Epithelial cell of alveolus of lung (primary cell): ENCODE data around the gene ZNF354B.

- RAMPAGE, long total RNA = no peak
- RRBS = no CpG with 5 or more reads among the region's 14 CpGs
These were observed 45.7 kb downstream of the COL23A1 start for GRCh38 chr5:178544472-178544999.

- RAMPAGE, long total RNA = no peak
- RRBS = 2% methylated on average over 22 of the region's 115 CpGs
These were observed at the start of gene ZNF354B for GRCh38 chr5:178859573-178860799. ZNF354B (plus strand) TSS chr5:178859953.

GRCh38 chr5:178995047-178995309 is 142 bp downstream of the GRM6 start:
- RAMPAGE, long total RNA = no peak
- RRBS = 2% methylated on average over 13 of the region's 23 CpGs

DNA sequence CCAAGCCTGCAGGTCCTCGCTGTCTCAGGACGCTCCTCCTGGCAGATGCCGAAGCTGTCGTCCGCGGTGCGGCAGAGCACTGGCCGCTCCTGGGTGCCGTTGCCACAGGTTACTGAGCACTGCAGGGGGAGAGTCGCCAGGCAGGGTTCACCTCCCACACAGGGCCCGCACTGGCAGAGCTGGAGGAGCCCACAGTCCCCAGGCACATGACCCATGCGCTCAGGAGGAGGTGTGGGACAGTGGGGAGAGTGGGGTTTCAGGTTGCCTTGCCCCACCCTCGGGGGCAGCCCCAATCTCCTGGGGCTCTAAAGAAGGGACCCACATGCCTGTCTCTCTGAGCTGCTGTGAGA is 62.5 kb downstream of the ZNF354C start:
- RAMPAGE, long total RNA = no peak
- RRBS = no CpG with 5 or more reads among the region's 13 CpGs

DNA sequence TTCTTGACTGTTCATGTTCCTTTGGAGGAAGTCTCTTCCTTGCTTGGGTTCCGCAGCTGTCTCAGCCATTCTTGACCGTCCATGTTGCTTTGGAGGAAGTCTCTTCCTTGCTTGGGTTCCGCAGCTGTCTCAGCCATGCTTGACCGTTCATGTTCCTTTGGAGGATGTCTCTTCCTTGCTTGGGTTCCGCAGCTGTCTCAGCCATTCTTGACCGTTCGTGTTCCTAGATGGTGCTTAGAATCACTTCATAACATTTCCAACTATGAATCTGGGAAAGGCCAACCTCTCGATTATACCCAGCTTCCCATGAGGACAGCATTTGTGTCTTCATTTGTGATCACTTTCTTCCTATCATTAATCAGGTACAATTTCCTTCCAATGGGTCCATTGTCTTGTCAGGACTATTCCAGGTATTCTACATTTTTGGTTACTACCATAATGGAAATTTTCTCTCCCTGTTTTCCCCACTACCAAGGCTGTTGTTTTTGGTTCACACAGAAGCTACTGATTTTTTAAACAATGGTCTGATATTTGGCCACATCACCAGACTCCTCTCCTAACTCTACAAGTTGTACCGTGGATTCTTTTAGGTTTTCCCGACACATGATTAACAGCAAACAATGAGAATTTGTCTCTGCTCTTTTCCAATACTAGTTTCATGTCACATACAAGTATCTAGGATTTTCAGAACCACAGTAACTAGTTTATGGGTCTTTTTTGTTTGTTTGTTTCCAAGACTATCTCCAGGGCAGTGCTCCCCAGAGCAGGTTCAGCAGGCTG is 115.1 kb downstream of the ZNF354C start:
- RAMPAGE, long total RNA = no peak
- RRBS = no CpG with 5 or more reads among the region's 10 CpGs

GRCh38 chr5:179314746-179315419 is 30.4 kb downstream of the ADAMTS2 start:
- RAMPAGE, long total RNA = no peak
- RRBS = no CpG with 5 or more reads among the region's 10 CpGs

- RAMPAGE, long total RNA = no peak
- RRBS = no CpG with 5 or more reads among the region's 8 CpGs
These were observed 22.1 kb downstream of the RUFY1 start for GRCh38 chr5:179572442-179572865.

GRCh38 chr5:179610187-179611294 is 12.9 kb downstream of the HNRNPH1 start:
- RAMPAGE, long total RNA = no peak
- RRBS = no CpG with 5 or more reads among the region's 22 CpGs

DNA sequence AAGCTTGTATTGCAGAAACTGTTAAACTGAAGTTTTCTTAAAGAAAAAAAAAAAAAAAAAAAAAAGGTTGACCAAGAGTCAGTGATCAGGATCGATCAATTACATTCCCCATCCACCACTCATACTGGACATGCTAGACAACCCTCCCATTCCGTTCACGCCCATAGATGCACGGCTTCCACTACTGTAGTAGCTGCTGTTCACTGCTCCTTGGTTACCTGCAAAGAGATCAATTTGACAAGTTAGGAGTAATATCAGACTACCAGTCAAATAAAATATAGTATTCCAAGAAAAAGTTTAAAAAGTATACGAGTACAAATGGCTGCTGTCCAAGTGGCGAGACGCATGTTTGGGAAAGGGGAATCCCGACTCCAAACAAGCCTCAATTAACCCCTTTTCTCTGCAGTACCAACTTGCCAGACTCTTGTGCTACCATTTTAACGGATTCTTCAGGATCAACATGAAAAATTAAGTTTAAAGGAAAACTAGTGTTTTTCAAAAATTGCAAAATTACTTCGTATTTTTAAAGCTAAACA is 8.7 kb downstream of the HNRNPH1 start:
- RAMPAGE, long total RNA = no peak
- RRBS = no CpG with 5 or more reads among the region's 10 CpGs

GRCh38 chr5:179621157-179622143 is 2.0 kb downstream of the HNRNPH1 start:
- RAMPAGE, long total RNA = no peak
- RRBS = no CpG with 5 or more reads among the region's 15 CpGs

DNA sequence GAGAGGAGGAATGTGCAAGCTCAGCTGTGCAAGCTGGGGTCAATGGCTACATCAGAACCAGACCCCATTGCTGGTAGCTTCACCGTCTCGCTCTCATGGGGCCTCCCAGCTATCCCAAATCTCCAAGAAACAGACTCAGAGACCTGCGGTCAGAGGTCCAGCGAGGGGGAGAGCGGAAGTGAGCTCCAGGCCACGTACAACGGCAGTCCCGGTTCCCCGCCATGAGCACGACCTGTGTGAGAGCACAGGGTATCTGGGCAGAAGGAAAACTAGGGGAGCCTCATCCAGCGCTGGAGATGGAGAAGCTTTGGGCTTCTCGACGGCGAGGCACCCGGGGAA is 23.3 kb downstream of the CBY3 start:
- RAMPAGE, long total RNA = no peak
- RRBS = no CpG with 5 or more reads among the region's 15 CpGs

GRCh38 chr5:179728402-179729021 is 4.1 kb upstream of the MAML1 start:
- RAMPAGE, long total RNA = no peak
- RRBS = no CpG with 5 or more reads among the region's 1 CpG

- RAMPAGE, long total RNA = no peak
- RRBS = no CpG with 5 or more reads among the region's 2 CpGs
These were observed 1.1 kb upstream of the MAML1 start for GRCh38 chr5:179731493-179731898.

DNA sequence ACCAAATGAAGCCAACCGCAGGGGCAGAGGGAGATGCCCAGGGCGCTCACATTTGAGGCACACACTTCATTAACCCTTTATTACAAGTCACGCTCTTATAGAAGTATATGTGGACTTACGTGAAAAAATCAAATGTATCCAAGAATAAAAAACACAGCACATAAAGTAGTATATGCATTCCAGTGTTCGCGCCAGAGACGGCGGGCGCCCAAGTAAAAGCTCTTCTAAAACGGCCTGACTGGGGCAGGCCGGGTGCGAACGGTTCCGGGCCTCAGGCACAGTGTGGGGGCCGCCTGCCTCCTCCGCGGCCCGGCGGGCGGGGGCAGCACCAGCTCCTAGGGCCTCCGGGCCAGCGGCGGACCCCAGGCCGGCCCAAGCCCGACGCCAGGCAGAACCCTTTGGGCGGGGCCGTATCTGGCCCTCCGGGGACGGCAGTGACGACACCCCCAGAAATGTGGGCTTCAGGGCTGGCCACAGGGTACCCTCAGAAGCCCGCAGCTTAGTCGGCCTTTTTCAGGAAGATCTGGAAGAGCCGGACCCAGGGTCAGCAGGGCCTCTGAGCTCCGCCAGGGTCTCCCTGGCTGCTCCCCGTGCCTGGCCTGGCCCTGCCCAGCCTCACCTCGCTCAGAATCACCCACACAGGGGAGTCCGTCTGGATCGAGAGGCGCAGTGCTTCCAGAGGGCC is 3.9 kb downstream of the LTC4S start:
- RAMPAGE, long total RNA = no peak
- RRBS = 89% methylated on average over 11 of the region's 40 CpGs

GRCh38 chr5:179840202-179841352 is 18.0 kb downstream of the MRNIP start:
- RAMPAGE, long total RNA = no peak
- RRBS = 97% methylated on average over 1 of the region's 34 CpGs

DNA sequence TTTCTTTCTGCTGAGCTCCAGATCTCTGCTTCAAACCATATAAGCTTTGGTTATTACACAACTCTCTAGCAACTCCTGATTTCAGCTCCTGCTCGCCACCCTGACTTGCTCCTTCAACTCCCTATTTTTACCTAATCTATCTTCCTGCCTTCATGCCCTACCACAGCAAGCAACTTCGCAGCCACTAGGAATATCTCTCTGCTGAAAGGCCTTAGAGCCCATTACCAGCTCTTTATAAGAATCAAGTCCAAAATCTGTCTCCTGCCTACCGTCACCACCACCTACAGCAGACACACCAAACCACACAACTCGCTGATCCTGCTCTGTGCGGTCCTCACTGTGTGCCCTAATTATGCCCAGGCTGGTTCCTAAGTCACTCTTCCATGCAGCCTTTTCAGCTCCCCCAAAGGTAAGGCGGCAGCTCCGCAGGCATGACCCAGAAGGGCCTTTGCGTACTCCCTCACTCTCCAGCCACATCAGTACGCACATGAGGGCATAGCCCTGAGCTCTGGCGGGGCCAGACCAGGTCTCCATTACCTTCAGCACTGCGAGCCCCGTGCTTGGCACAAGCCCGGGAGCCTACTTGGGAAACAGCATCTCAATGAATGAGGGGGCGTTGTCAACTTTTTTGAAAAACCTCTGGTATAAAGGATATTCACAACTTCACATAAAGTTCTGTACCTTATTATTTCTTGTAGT is 48.8 kb upstream of the TBC1D9B start:
- RAMPAGE, long total RNA = no peak
- RRBS = no CpG with 5 or more reads among the region's 14 CpGs

DNA sequence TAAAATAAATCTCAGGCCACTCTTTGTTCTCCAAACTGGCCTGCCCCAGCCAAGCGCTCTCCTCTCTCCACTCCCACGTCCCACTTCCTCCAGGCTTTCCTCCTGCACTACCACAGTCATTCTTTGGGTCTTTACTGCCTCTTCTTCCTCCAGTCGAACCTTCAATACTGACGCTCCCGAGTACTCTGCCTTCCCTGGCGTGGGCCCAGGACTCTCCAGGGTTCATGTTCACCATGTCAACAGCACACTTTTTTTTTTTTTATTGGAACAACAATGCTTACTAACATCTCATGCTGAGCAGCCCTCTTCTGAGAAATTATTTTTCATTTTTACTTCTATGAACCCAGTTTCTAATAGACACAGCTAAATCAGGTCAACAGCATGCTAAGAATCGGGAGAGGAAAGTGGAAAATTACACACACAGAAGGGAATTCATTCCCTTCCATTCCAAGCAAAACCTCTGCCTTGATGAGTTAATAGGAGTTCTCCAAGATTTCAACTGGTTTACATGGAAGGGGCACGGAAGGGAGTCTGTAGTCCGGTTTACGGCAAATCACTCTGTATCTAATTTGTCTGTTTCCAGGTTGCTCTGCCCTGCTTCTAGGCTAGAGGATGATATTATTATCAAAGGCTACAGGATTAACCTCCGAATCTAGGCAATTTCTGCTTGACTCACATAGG is 23.7 kb downstream of the RNF130 start:
- RAMPAGE, long total RNA = no peak
- RRBS = no CpG with 5 or more reads among the region's 11 CpGs

DNA sequence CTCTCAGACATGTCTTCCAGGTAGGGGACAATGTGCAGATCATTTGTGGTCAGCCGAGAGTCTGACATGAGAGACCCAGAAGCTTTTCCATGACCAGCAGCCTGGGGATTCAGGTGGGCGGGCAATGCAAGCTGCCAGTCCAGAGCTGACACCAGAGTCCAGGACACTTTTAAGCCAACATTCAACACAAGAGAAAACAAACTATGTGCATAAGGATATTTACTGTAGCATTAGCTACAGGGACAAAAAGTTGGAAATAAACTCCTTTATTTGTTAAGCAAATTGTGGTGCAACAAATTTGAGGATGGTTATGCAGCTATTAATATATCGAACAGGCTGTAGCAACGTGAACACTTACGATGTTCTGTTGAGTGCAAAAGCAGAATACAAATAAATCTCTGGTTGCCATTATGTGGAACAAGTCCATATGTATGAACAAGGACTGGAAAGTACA is 9.9 kb upstream of the RNF130 start:
- RAMPAGE, long total RNA = no peak
- RRBS = no CpG with 5 or more reads among the region's 5 CpGs

DNA sequence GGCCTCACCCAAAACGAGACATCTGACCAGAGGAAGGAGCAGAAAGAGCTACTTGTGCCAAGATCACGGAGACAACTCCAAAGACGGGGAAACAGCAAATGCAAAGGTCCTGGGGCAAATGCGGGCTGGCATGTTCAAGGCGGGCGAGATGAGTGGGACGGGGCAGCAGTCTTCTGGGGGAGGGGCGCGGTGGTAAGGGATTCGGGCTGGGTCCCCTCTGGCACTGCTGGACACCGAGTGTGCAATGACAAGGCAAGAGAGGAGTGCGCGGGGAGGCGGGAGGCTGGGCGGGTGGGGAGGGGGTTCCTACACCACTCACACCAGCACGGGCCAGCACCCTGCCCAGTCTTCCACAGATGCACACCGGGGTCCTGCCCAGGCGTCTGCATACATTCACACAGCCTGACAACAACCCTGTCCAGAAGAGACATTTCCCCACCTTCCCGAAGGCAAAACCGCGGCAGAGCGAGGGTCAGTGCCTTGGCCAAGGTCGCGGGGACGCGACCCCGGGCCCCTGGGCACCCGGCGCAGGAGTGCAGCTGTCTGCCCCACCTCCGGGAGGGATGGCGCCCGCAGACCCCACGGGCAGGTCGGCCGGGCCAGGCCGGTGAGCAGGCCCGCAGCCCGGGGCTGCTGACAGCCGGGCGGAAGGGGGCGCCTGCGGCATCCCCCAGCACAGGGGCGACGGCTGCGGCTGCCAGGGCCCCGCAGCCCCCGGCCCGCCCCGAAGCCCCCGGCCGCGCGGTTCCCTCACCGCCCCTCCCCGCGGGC is 668 bp downstream of the MAPK9 start:
- RAMPAGE, long total RNA = no peak
- RRBS = 2% methylated on average over 22 of the region's 56 CpGs

GRCh38 chr5:180347737-180348068 is 5.4 kb downstream of the GFPT2 start:
- RAMPAGE, long total RNA = no peak
- RRBS = no CpG with 5 or more reads among the region's 8 CpGs